Choroid plexus epithelial cell (primary cell): ENCODE measurements around the genes CIB2, CHRNA5 and MORF4L1.

DNA sequence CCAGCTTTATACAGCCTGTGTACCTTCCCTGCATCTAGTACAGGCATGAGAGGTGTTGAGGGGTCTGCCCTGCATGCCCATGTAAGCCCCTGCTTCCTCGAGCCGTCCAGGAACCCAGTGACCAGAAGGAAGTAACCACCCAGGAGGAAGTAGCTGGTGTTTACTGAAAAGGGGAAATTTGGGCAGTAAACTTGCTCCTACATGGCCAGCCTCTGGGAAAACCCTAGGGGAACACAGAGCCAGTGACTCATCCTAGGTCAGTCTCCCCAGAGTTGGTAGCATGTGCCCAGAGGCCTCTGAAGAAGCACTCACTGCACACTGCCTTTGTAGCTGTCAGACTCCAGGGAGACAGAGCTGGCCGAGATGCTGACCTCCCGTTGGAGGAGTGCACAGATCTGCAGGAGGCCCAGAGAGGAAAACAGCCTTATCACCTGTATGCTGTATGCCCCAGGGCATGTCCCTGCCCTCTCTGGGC is 4.9 kb upstream of the TBC1D2B start:
- RRBS, result no CpG with 5 or more reads among the region's 4 CpGs

- RRBS, result no CpG with 5 or more reads among the region's 7 CpGs
Observed at GRCh38 chr15:78103668-78104281, 11.4 kb downstream of the SH2D7 start.

DNA sequence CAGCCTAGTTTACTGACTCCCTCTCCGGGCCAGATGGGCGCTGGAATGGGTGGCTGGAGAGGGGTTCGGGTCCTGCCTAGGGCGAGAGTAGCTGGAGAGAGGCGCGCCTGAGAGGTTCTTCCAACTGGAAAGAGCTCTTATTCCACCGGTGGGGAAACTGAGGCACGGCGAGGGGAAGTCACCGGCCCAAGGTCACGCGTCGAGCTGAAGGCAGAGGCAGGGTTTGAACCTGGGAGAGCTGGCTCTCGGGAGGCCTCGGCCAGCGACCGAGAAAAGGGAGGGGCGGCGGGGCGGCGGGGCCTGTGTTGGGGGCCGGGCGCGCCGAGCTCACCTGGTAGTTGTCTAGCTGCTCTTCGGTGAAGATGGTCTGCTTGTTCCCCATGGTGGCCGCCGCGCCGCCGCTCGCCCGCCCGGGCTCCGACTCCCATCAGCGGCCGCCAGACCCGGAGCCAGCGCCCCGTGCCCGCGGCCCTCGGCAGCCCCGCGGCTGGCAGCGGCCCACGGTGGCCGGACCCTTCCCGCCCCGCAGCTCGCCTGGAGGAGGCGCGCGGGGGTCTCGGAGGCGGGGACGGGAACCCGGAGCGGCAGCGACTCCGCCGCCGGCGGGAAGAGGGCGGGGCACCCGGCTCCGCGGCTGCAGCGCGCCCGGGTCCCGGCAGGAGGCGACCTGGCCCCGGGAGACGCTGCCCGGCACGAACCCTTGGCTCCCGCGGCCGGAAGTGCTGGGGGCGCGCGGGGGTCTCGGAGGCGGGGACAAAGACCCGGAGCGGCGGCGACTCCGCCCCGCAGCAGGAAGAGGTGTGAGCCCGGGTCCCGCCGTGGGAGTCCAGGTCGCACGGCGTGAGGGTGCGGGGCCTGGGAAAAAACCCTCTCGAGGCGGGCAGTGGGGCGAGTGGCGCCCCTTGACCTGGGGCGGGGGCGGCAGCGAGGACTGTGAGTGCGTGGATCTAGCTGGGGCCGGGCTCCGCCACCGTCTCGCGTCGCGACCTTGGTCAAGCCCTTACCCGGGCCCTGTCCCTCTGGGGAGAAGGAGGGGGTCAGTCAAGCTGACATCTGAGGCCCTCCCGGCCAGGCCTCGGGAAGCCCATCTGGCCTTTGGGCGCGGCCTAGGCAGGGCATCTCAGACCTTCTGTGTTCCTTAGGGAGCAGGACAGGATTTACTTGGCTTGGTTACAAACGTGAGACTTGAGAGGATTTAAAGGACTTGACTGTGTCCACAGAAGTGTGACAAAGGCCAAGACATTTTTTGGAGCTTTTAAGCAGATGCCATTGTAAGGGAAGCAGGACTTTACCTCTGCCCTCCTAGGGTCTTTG is at the start of gene CIB2:
Gene CIB2, minus strand, starts transcription at position 612 of the 1,314 bp plus-strand sequence.
- RRBS, result 1% methylated on average over 48 of the region's 119 CpGs

DNA sequence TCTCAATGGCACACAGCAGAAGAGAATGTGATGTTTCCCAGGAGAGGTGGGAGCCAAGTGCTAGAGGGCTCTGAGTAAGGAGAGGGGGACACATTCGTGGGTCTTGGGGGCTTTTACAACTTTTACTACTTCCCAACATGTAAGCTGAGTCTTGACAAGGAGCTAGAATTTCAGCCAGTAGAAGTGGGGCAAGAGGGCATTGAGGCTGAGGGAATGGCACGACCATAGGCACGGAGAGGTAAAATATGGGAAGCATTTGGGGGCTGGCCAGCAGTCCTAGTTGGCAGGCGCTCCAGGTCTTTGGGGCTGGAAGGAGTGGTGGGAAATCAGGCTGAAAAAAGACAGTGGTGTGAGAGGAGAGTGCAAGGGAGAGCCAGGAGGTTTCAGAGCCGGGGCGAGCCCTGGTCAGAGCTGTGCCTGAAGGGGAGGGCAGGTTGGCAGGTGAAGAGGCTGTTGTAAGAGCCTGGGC is 1.7 kb upstream of the IDH3A start:
- RRBS, result no CpG with 5 or more reads among the region's 6 CpGs

DNA sequence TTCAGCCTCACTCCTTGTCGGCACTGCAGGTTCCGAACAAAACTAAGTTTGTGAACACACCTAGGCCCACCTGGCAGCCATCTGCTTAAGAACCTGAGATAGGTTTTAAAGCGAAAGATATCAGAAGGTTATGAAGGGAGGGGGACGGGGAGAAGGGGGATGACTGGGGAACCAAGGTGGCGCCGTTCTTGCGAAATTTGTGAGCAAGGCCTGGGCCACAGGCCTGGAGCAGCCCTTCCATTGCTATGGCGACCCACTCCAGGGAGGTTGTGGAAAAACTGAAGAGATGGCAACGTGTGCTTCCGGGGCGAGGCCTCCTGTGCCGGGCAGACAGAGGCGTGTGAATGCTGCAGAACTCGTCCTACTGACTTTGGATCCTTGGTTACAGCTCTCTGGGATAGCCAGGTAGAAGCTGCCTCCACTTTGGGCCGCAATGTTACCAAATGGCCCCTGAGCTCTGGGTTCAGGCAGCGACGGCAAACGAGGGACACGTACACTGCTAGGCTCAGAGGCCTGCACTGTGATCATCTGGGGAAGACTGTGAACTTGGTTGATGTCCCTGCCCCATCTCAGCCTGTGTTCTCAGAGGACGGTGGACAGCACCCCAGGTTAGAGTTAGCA is 25.1 kb downstream of the ACSBG1 start:
- RRBS, result no CpG with 5 or more reads among the region's 20 CpGs

- RRBS, result no CpG with 5 or more reads among the region's 12 CpGs
Observed at GRCh38 chr15:78210992-78211820, 23.2 kb downstream of the ACSBG1 start.

- RRBS, result 63% methylated on average over 4 of the region's 7 CpGs
Observed at GRCh38 chr15:78508336-78508775, 979 bp downstream of the HYKK start.

DNA sequence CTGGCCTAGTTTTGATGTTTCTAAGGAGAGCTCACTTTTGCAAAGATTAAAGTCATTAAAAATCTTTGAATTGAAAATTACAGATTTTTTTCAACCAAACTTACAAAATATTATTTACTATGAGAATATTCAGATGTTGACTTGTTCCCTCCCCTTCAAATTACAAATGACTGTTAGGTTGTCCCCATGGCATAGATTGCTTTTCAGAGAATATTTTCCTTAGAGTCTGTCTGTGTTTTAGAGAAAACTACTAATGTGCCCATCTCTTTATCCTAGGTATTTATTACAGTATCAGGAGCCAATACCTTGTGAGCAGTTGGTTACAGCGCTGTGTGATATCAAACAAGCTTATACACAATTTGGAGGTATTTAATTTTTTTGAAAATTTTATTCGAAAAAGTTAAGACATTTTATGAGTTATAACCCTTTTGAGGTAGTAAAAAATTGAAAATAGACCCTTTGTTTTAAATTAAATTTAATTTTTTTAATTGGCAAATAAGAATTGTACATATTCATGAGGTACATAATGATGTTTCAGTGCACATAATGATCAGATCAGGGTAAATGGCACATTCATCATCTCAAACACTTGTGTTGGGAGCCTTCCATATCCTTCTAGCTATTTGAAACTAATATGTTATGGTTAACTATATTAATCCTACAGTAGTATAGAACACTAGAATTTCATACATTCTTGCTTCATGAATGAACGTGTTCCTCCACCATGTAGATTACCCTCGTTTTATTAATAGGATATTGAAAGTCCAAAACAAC is 4.5 kb downstream of the PSMA4 start:
- RRBS, result no CpG with 5 or more reads among the region's 4 CpGs

- RRBS, result 2% methylated on average over 17 of the region's 75 CpGs
Observed at GRCh38 chr15:78565079-78565982, at the start of gene CHRNA5. CHRNA5 (plus strand) TSS chr15:78565520.

DNA sequence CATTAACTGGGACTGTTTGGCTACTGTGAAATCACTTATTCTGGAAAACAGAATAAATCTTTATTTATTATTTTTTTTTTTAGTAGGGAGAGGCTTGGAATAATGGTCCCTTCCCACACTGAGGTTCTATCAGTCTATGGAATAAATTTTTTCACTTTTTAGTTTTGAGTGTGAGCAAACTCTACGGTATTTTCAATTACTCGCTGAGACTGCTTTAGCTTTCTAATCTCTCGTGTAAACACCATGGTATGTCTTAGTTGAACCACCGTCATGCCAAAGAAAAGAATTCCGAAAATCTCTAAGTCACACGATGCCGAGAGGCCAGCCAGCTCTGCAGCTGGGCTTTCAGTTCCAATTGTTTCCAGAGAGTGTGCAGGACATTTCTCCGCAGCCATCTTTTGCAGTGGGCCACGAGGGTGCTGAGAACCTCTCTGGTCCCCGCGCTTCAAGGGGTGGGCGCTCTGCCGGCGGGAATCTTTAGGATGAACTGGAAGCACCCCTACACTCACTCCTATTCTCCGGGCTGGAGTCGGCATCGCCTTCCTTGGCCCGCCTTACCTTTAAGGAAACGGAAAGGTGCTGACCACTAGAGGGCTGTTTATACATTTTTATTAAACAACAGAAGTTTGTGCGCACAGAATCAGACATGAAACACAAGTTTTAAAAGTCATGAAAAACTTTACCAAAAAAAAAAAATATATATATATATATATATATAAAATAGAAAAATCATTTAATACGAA is 12.8 kb upstream of the MORF4L1 start:
- RRBS, result 0% methylated on average over 1 of the region's 21 CpGs

GRCh38 chr15:78872737-78873768 is at the start of gene MORF4L1:
MORF4L1 (plus strand) TSS chr15:78872890.
- RRBS, result 2% methylated on average over 30 of the region's 103 CpGs

- RRBS, result no CpG with 5 or more reads among the region's 9 CpGs
Observed at GRCh38 chr15:78887915-78888571, 15.4 kb downstream of the MORF4L1 start.

DNA sequence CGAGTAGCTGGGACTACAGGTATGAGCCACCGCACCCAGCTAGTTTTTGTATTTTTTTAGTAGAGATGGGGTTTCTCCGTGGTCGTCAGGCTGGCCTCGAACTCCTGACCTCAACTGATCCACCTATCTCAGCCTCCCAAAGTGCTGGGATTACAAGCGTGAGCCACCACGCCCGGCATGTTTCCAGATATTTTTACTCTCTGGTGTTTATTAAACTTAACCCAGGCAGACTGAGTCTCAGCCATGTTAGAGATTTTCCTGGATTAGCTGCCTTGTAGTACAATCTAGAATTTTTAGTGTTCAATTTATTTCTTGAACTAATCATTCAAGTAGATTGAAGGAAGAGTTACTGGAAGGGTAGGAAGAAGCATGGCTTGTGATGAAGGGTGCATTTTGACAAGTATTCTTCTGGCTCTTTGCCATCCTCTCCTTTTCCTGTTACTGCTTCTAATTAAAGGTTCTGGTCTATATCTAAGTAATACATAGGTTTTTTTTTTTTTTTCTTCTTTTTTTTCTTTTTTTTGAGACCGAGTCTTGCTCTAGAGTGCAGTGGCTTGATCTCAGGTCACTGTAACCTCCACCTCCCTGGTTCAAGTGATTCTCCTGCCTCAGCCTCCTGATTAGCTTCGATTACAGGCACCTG is 27.8 kb downstream of the MORF4L1 start:
- RRBS, result no CpG with 5 or more reads among the region's 10 CpGs

DNA sequence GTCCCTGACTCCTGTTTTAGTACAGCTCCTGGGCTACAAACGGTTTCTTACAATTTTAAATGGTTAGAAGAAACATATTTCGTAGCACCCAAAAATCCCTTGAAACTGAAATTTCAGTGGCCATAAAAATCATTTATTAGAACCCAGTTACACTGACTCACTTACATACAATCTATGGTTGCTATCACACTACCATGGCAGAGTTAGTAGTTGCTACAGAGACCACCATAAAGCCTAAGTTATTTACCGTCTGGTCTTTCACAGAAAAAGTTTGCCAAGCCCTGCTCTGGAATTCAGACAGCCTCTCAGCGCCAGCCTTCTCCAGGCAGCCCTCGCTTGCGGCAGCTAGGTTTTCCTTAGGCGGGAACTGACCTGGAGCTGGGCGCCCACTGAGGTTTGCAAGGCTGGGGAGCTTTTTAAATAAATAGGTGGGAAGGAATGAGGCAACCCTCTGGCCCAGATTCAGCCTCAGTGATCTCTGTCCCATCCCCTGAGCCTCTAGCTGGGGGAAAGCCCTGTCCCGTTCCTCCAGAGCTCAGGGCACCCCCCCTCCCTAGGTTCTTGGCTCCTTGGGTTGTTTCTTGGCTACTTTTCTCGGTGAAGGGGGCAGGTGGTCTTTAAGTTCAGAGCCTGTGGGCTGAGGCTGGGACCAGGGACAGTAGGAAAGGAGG is 1.2 kb downstream of the CTSH start:
- RRBS, result no CpG with 5 or more reads among the region's 10 CpGs

GRCh38 chr15:78976973-78977897 is 32.4 kb upstream of the CTSH start:
- RRBS, result no CpG with 5 or more reads among the region's 10 CpGs

- RRBS, result no CpG with 5 or more reads among the region's 8 CpGs
Observed at GRCh38 chr15:79004294-79004860, 59.5 kb upstream of the CTSH start.

- RRBS, result no CpG with 5 or more reads among the region's 13 CpGs
Observed at GRCh38 chr15:79078695-79079558, 11.7 kb downstream of the RASGRF1 start.

DNA sequence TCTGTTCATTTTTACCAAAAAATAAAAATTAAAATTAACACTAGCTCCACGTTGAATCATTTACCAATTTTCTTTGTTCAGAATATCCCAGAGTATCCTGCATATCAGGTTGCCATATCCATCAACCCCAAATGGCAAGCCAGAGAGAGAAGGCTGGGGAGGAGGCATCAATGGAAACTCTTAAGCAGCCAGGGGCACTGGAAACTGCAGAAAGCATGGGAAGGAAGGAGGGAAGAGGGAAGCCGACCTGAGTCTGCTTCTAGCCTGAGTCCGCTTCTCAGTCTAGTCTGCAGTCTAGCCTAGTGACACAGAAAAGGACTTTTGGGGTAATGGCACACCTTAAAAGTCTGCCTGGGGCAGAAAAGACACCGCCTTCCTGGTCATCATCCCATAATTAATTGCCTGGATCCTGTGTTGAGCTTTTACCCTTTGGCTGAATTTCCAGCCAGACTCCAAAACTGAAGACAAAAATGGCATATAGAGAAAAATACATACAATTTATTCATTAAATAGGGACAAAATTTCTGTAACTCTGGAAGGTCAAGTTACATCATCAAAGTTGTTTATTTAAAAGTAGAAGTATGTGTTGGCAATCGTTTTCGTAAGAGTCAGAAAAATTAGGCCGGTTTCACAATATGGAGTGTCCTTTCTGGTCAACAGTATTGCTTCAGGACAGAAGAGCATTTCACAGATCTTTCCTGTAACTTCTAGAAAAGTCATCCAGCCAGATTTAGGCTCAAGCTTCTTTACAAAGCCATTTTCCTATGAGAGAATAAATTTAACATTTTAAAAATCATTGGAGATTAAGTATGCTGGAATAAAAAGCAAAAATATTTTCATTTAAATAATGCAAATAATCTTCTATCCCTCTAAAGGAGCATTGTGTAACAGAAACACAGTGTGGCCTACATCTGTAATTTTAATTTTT is 1.8 kb upstream of the MTHFS start:
- RRBS, result no CpG with 5 or more reads among the region's 7 CpGs

DNA sequence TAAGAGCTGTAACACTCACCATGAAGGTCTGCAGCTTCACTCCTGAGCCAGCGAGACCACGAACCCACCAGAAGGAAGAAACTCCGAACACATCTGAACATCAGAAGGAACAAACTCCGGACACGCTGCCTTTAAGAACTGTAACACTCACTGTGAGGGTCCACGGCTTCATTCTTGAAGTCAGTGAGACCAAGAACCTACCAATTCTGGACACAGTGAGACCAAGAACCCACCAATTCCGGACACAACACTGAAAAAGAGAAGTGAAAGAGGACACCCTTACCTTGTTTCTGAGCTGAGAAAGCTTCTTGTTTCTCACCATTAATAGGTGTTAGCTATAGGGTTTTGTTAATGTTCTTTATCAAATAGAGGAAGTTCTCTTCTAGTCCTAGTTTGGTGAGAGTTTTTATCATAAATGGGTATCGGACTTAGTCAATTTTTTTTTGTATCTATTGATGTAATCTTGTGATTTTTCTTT is 41.9 kb upstream of the ZFAND6 start:
- RRBS, result no CpG with 5 or more reads among the region's 8 CpGs

- RRBS, result no CpG with 5 or more reads among the region's 21 CpGs
Observed at GRCh38 chr15:80178856-80179885, 26.4 kb downstream of the FAH start.